Duodenum (tissue), 1 donor: ENCODE measurements around the gene USP19.

GRCh38 chr3:48691968-48692311, 6.2 kb upstream of the NCKIPSD start:
- PRO-cap = no peak

DNA sequence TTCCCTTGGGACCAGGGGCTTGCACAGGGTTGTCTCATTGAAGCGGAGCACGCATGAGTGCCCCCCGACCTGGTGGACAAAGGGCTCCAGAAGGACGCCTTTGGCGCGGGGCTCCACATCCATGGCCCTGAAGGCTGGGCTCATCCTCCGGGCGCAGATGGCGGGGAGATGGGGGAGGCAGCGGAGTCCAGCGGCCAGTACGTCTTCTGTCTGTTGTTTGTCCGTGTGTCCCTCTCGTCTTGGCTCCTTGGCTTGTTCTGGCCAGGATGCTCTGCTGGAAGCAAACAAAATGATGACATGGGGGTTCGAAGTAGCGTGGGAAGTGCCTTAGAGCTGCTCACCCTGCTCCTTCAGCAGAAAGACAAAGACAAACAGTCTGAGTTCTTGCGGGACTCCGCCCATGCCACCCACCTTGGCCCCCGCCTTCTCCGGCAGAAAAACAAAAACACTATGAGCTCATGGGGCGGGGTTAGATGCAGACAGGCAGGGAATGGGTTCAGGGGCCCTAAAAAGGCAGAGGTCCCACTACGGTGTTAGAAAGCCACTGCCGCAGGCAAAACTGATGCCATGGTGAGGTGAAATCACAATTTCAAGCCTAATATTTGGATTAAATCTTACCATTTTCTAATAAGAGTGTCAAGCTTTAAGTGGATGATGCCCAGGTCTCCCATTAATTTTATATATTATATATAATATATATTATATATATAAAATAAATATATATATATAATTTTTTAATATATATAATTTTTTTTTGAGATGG, 9.6 kb upstream of the NCKIPSD start:
- PRO-cap = no peak

DNA sequence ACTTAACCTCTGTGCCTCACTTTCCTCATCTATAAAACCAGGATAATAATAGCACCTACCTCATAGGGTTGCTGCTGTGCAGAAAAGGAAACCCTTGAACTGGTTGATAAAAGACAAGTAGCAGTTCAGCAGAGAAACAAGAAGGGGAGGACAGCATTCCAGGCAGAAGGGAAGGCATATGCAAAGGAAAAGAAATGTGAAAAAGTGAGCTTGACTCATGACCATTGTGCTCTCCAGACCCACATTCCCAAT, 27.1 kb downstream of the PRKAR2A start:
- PRO-cap = no peak

GRCh38 chr3:48967030-48967377, 23.0 kb upstream of the P4HTM start:
- PRO-cap = no peak

- PRO-cap = no peak
These were observed 718 bp upstream of the WDR6 start for GRCh38 chr3:49006468-49006878.

DNA sequence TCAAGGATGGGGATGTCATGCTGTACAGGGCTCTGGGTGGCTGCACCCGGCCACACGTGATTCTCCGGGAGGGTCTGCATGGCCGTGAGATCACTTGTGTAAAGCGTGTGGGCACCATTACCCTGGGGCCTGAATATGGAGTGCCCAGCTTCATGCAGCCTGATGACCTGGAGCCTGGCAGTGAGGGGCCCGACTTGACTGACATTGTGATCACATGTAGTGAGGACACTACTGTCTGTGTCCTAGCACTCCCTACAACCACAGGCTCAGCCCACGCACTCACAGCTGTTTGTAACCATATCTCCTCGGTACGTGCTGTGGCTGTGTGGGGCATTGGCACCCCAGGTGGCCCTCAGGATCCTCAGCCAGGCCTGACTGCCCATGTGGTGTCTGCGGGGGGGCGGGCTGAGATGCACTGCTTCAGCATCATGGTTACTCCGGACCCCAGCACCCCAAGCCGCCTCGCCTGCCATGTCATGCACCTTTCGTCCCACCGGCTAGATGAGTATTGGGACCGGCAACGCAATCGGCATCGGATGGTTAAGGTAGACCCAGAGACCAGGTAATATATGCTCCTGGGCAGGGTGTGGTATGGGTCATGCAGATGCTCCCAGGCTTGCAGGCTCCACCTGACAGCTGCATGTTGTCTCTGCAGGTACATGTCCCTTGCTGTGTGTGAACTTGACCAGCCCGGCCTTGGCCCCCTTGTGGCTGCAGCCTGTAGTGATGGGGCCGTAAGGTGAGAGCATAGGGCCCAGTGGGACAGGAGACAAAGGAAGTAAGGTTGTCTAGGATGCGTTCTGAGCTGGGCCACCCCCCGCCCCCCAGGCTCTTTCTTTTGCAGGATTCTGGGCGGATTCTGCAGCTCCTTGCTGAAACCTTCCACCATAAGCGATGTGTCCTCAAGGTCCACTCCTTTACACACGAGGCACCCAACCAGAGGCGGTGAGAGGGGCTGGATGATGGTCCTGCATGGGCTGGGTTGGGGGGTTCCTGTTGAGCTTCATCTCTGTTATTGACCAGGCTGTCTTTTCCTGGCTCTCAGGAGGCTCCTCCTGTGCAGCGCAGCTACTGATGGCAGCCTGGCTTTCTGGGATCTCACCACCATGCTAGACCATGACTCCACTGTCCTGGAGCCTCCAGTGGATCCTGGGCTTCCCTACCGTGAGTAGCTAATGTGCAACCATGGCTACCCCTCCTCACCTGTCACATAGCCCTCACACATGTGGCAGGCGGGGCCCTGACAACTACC, 4.4 kb downstream of the DALRD3 start:
- PRO-cap = no peak

GRCh38 chr3:49028422-49028945, 714 bp downstream of the IMPDH2 start:
- PRO-cap = no peak

DNA sequence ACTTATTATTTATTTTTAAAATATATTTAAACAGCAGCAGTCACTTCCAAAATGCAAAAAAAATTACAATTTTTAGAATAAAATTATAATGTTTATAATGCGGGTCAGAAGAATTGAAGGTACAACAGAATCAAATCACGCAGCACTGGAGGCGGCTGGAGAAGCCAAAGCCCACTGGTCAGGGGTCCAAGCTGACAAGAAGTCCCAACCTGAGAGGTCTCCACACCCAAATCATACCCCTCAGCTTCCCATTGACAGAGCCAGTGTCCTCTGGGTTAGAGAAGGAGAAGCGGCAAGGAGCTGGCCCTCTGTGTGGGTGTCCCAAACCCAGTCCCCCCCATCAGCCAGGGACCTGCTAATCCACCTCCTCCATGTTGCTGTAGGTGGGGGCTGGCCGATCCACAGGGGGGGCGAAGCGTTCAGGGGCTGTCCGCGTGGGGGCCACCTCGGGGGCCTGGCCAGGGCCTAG, 3.5 kb upstream of the QARS1 start:
- PRO-cap = no peak

DNA sequence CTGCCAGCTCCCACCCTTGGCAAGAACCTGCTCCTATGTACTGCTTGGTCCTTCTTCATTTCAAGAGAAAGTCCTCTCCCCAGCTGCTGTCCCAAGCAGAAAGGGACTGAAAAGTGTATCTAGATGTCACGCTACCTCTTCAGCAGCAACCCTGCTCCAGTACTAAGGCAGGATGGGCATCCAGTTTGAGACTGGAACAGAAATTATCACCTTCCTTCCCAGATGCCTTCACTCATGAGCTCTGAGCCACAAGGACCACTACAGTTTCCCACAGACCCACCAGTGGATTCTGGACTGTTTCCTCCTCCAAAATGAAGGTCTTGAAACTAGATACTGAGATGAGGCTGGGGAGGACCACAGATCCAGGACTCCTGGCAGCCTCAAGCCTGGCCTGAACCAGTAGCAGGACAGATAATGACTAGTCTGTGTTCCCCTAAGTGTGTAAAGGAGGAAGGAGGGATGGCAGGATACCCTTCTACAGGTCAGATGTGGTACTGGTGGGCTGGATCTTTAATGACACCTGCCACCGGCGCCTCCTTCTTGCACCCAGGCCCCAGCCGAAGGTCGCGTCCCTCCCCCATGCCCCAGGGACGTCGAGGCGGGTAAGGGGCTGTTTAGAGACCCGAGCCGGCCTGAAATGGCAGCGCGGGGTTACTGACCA, 684 bp downstream of the USP19 start:
- PRO-cap = no peak

- PRO-cap = bidirectional peak, plus-strand start at chr3:49120947, minus-strand start at chr3:49120792
These were observed at the start of gene USP19 for GRCh38 chr3:49120470-49121355. Gene USP19, minus strand, starts transcription at chr3:49120823.

- PRO-cap = no peak
These were observed 3.5 kb downstream of the LAMB2 start for GRCh38 chr3:49129442-49129738.

DNA sequence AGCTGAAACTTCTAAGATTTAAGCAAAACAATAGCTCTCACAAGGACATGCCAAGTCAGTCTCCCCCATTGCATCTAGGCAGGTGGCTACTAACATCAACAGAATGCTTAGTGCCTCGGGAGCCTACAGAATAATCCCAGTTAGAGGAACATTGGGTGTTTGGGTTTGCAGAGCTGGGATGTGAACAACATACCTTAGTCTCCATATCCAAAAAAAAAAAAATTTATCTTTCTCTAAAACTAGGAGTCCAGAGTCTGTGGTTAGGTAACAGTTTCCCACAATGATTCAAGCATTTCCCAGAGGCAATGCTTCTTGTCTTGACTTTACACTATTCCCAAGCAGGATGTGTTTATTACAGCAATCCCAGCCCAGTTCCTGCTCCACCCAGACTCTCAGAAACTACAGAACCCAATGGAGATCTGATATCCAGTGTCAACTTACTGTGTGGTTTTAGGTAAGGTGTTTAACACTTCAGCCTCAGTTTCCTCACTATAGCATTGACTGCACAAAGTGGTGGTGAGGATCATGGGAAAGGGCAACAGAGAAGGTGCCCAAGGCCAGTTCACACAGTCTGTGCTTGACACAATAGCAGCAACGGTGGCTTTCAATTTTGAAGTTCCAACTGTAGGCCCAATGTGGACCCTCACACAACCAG, 2.3 kb upstream of the C3orf62 start:
- PRO-cap = no peak

DNA sequence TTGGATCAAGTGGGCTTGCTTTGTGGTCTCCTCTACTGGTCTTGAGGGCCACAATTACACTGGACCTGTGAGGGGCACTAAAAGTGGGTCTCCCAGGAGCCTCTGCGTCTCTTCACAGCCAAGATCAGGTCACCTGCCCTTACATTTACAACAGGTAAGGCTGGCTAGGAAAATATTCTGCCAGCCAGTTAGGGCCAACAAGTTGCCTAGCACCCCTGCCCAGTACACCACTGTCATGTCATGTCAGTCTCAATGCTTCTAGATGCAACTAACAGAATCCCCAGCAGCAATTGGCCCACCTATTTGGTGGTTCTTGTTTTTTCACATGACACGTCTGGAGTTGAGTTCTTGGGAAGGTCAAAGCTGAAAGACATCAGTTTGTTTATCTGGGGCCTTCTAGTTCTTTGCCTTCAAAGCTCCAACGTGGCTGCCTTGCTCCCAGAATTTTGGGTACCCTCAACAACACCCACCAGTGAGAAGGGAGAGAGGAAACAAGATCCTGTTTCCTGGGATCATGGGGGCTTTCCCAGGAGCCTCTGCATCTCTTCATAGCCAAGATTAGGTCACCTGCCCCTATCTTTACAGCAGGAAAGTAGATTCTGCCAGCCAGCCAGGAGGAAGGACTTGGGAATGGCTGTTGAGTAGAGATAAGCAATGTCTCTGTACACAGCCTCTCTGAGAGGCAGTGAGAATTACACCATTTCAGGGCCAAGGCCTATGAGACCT, 8.8 kb downstream of the GPX1 start:
- PRO-cap = no peak

- PRO-cap = no peak
These were observed 2.3 kb downstream of the UBA7 start for GRCh38 chr3:49811541-49811740.

DNA sequence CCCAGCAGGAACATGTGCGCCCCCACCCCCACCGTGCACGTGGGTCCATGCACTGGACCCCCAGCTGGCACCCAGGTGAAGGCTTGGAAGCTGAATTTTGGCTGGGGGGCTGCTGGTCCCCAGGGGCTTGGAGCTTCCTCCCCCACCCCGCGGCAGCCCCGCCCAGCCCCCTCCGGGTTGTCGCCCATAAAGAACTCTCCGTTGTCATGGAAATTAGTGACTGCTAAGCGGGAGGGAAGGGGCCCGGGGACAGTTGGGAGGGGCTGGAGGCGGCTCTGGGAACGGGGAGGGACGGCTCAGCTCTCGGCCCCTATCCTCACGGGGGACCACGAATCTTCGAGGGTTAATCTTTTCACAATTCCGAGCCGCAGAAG, 562 bp downstream of the CAMKV start:
- PRO-cap = no peak

GRCh38 chr3:49873438-49874076, 3.9 kb upstream of the CAMKV start:
- PRO-cap = no peak

DNA sequence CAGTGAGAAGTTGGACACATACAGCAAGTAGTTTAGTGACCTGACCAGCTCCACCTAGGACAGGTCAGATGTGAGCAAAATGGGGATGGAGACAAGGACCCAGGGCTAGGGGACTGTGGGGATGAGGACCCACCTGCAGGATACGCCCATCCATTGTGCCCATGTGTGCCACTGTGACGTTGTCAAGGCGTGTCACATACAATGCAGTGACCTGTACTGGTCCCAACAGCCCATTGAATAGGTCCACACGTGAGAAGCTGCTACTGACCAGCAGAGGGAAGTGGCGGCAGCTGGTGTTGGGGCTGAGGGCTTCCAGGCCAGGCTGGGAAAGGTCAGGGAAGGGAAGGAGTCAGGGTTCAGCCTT, 4.7 kb downstream of the MST1R start:
- PRO-cap = no peak

DNA sequence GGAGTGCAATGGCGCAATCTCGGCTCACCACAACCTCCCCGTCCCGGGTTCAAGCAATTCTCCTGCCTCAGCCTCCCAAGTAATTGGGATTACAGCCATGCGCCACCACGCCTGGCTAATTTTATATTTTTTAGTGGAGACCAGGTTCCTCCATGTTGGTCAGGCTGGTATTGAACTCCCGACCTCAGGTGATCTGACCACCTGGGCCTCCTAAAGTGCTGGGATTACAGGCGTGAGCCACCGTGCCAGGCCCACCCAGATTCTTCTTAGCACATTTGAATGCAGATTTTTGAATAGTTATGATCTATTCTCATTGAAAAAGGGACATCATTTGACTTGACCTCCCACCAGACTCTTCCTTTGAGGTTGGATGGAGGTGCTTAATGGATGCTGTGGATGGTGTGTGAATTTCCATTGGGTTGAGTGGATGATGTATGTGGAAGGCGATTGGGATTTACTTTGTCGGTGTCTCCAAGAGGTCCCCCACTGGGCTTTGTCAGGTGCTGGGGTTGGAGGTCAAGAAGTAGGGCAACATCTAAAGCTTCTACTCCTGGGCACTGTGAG, 72.9 kb downstream of the RBM6 start:
- PRO-cap = no peak

DNA sequence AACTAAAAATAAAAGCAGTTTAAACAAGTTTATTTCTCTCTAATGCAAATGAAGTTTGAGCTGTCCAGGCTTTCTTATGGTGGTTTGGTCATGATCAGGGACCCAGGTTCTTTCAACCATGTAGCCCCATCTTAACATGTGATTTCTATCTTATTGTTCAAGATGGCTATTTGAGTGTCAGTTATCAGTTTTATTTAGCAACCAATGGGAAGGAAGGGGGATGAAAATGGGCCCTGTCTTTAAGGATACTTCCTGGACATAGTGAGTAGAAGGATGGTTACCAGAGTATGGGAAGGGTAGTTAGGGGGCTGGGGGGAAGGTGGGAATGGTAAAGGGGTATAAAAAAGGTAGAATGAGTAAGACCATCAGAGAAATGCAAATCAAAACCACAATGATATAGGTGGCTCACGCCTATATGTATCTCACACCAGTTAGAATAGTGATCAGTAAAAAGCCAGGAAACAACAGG, 58.1 kb upstream of the RBM5 start:
- PRO-cap = no peak

DNA sequence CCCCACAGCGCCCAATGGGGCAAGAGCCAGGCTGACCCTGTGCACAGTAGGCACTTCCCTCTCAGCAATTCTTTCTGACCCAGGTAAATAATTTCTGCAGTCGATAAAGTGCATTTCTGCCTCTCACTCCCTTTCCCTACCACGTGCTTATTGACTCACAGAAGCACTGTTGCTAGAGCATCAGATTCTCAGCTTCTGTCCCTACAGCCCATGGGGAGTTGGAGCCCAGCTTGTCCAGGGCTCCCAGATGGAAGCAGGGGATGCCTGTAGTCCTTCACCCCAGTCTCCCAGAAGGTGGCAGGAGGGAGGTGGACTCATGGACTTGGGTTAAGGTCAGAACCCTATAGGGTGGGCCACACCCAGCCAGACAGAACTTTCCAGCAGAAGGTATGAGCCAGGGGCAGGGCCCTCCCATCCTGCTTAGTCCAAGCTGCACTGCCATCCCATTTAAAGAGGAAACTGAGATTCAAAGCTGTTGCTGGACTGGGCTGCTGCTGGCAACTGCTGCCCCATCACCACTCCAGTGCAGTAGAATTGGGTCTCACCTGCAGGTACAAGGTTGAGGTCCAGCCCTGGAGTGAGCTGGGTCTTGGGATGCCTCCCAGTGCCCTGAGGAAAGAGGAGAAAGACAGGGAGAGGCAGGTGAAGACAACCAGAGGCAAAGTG, 33.0 kb upstream of the SEMA3F start:
- PRO-cap = no peak